Measurements from ENCODE around the gene GPR37L1.

GRCh38 chr1:201599656-201599882 is 60.6 kb downstream of the NAV1 start:
- RRBS = no CpG with 5 or more reads among the region's 5 CpGs

- RRBS = under 1% methylated on average over 2 of the region's 13 CpGs
Observed at GRCh38 chr1:201740488-201740870, 88.5 kb upstream of the IPO9 start.

- RRBS = no CpG with 5 or more reads among the region's 18 CpGs
Observed at GRCh38 chr1:201810154-201810856, 18.7 kb upstream of the IPO9 start.

GRCh38 chr1:201824036-201825007 is 4.6 kb upstream of the IPO9 start:
- RRBS = no CpG with 5 or more reads among the region's 11 CpGs

DNA sequence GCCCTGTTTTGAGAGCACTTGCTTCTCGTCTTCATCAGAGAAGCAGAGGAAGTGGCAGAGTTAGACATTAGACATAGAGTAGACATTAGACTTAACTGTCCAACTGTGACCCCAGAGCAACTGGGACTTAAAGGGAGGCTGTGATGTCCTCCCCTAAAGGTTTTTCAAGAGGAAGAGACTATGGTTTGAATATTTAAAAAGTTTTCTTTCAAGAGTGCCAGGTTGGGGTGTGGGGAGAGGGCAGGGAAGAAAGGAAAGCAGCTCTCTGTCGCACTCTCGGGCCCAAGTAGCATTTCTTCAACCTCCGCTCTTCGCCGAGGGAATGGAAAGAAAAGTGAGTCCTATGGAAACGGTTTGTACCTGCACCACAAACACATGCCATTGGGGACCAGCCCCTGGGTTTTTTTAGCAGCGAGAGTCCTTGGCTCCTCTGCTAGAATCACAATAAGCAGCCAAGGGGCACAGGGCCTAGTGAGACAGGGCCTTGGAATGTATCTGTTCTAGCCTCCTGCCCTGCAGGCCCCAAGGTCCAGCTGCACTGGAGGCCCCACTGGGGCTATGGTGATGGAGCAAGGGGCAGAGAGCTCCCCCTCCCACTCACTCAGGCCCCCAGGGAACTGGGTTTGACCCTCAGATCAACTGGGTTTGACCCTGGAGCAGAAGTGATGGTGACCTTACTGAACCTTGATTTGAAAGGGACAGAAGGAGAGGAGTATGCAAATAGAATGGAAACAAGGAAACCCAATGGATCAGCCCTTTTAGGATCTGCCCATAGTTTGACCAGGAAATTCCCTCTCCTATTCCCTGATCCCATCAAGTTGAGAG is 14.3 kb downstream of the SHISA4 start:
- RRBS = no CpG with 5 or more reads among the region's 8 CpGs

DNA sequence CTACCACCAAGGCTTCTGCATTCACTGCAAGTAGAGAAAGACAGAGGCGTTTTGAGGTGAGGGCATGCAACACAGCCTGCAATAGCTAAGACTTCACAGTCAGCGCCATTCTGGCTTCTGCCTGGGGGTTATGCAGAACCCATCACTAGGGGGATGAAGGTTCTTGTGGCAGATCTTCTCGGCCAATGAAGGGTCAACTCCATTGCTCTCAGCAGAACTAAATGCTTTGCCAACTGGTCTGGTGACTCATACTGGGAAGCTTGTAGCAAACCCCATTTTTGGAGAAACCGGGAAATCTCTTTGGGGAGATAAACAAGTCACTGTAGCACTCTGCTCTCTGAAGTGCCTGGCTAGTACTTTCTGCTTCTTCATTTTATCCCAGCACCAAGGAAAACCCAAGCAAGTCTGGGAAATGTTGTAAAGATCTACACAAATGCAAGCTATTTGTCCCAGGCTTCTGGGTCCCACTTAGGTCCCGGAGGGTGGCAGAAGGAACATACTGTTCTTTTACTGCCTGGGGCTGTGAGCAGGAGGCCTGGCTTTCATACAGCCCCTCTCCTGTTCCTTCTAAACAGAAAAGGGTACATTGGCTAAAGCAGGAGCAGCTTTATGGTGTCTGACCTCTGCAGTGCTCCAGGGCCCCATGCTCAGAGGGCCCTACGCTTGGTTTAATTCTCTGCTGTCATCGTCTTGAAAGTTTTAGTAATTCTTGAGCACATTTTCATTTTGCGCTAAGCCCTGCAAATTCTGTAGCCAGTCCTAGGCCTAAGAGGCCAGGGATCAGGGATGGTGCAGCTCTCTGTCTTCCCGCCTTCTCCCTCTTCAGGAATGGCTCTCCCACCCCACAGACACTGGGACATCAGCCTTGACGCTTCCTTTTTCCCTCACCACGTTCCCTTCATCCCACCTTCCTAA is 28.8 kb downstream of the LMOD1 start:
- RRBS = no CpG with 5 or more reads among the region's 11 CpGs

GRCh38 chr1:201934497-201935002 is 11.8 kb downstream of the LMOD1 start:
- RRBS = no CpG with 5 or more reads among the region's 1 CpG

DNA sequence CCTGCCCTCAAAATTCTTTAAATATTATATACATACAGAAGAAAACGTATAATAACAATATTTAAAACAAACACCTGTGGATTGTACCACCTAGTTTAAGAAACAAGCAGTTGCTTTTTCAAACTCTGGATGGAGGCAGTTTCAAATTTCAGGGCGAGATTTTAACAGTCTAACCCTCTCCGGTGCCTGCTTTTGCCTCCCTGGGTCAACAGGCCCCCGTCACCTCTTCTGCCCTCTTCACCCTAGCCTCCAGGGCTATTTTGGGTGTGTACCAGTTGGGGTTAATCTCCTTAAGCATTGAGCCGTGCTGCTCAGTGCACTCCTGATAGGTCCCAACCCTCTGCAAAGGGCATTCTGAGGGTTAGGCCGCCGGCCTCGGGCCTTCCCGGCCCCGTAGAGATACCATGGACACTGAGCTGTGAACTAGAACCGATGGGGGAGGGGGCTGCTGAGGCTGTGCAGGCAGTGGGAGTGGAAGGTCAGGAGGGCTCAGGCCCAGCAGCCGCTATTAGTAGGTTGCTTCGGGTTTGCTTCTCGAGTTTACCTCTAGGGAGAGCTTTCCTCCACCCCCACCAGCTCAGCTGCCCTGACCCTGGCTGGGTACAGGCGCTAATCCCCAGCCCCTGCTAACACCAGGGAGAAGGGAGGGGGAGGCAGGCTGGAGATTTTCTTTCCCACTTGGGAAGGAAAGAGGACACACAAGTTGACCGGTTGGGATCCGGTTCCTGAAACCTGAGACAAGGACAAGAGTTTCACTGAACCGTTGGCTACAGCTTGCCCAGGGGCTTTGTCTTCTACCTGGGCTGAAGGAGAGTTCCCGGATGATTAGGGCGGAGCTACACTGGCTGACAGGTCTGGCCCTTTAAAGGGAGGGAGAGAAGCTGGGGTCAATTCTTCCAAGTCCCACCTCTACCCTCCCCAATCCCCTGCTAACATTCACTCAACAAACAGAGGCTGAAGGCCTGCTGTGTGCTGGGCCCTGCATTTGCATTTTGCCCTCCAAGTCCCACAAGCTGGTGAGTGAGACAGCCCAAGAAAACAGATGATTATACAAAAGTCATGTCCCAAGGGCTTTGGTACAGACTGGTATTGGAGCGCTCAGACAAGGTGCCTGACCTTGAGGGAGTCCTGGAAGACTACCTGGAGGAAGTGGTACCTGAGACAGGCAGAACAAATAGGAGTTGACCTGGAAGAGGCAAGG is 4.7 kb downstream of the LMOD1 start:
- RRBS = 52% methylated on average over 2 of the region's 21 CpGs

DNA sequence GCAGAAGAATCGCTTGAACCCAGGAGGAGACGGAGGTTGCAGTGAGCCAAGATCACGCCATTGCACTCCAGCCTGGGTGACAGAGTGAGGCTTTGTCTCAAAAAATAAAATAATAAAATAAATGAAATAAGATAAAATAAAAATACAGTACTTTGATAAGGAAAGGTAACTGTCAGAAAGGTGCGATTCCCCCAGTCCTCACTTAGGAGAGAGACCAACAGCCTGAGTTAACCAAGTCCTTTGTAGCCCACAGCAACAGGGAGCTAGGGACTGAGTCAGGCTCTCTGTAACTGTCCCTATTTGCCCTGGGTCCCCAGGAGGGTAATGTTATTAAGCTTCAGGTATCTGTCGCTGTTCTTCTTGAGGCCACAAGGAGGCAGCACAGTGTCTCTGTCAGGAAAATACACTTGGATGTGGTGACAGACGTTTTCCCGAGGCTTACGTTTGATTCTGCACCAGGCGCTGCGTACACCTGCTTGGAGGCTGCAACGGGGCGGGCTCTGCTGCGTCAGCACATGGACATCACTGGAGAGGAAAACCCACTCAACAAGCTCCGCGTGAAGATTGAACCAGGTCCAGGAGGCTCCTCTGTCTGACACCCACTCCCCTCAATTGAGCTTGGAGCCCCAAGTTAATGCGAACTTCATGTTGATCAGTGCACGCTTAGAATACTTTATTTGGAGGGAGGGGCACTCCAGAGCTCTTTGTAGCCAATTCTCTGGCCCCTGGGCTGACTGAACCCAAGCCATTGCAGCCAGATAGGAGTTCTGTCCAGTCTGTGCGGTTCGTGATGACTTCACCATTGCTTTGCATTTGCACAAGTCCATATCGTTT is 10.7 kb upstream of the ELF3 start:
- RRBS = no CpG with 5 or more reads among the region's 20 CpGs

DNA sequence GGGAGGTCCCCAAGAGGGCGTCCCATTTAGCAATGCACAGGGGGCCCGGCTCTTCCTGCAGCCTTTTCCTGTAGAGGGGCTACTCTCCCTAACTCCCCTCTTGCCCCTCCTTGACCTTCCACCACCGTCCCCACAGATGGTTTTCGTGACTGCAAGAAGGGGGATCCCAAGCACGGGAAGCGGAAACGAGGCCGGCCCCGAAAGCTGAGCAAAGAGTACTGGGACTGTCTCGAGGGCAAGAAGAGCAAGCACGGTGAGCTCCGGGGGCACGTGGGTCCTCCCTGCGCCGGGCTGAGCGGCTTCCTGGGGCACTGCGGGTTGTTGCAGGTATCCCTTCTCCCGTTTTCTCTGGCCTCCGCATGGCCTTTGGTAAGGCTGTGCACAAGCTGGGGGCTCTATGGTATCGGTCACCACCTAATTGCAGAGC is 2.7 kb downstream of the ELF3 start:
- RRBS = 66% methylated on average over 2 of the region's 20 CpGs

- RRBS = no CpG with 5 or more reads among the region's 12 CpGs
Observed at GRCh38 chr1:202056832-202057287, 46.5 kb downstream of the ELF3 start.

DNA sequence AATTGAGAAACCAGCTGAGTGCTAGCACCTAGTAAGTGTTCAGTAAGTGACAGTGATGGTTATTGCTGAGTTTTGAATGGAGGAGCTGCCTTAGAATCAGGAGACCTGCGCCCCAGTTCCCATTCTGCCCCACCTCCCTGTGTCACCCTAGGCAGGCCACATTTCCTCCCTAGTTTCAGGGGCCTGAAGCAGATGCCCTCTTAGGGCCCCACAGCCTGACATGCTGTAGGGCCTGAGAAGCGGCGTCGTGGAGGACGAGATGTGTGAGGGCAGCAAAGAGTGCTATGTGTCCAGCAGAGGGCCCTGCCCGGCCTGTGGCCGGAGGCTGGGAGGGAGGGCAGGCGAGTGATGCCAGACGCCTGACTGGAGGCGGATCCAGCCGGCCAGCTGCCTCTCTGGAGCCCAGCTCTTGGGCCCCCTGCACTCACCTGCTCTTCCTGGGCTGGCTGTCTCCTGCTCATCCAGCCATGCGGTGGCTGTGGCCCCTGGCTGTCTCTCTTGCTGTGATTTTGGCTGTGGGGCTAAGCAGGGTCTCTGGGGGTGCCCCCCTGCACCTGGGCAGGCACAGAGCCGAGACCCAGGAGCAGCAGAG is at the start of gene GPR37L1:
Gene GPR37L1 (plus strand): TSS at position 421 of the 592 bp plus-strand sequence.
- RRBS = 4% methylated on average over 5 of the region's 13 CpGs

DNA sequence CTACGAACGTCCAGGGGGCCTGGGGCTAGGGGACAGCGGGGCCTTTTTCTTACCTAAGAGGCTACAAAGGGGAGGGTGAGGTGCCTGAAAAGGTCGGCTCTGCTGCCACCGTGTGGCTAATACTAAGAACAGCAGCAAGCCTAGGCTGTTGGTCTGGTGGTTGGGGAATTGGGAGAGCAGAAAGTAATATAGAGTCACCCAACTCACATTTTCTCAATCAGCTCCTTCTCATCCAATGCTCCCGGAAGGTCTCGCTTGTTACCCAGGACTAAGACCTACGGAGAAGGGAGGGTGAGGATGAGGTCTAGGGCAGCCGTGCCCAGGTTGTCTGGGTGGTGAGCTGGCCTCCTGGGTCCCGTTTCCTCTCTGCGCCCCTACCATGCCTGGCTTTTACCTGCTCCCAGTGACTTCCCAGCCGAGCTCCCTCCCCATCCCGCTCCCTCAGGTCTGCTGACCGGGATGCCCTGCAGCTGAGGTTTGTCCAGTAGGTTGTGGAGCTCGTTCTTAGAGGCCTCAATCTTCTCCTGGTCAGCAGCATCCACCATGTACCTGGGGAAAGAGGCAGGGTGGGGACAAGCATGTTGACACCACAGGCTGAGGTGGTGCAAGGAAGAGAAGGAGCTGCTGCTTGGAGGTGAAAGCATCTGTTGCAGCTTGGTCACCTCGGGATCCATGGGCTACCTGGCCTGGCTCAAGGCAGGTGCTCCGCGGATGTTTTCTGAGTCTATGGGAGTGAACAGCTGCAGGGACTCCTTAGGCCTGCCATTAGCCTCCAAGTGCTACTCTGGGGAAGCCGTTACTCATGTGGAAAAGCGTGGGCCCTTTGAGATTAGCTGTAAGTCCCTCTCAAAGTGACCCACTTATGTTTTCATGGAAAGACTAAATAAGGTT is 9.0 kb downstream of the ARL8A start:
- RRBS = no CpG with 5 or more reads among the region's 20 CpGs

- RRBS = no CpG with 5 or more reads among the region's 14 CpGs
Observed at GRCh38 chr1:202158880-202159846, 1.2 kb downstream of the PTPN7 start.

- RRBS = no CpG with 5 or more reads among the region's 8 CpGs
Observed at GRCh38 chr1:202200681-202201052, 7.1 kb downstream of the LGR6 start.

- RRBS = no CpG with 5 or more reads among the region's 4 CpGs
Observed at GRCh38 chr1:202349391-202349609, 801 bp downstream of the PPP1R12B start.

GRCh38 chr1:202507489-202507977 is 159.0 kb downstream of the PPP1R12B start:
- RRBS = no CpG with 5 or more reads among the region's 3 CpGs

GRCh38 chr1:202520141-202521270 is 172.0 kb downstream of the PPP1R12B start:
- RRBS = no CpG with 5 or more reads among the region's 2 CpGs

GRCh38 chr1:202593854-202594210 is 116.4 kb downstream of the SYT2 start:
- RRBS = no CpG with 5 or more reads among the region's 4 CpGs

DNA sequence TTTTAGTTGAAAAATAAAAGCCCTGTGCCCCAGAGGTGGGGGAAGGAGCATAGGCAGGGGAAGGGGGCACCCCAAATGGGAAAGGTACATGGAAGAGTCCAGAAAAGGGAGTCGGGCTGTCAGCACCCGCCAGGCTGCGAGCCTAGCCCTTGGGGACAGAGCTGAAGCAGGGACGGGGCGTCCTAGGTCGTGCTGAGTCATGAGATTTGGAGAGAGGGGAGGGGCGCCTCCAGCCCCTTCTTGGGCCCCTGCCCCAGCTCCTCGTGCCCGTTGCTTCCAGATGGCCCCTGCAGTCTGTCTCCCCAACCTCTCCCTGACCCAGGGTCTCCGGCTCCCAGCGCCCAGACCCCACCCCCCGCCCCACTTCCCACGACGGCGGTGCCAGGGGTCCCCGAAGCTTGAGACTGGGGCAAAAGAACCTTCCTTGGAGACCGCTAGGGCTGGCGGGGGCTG is 802 bp downstream of the SYT2 start:
- RRBS = no CpG with 5 or more reads among the region's 18 CpGs